Suprapubic skin (tissue), 4 donors: ENCODE measurements around a stretch of chr2.

DNA sequence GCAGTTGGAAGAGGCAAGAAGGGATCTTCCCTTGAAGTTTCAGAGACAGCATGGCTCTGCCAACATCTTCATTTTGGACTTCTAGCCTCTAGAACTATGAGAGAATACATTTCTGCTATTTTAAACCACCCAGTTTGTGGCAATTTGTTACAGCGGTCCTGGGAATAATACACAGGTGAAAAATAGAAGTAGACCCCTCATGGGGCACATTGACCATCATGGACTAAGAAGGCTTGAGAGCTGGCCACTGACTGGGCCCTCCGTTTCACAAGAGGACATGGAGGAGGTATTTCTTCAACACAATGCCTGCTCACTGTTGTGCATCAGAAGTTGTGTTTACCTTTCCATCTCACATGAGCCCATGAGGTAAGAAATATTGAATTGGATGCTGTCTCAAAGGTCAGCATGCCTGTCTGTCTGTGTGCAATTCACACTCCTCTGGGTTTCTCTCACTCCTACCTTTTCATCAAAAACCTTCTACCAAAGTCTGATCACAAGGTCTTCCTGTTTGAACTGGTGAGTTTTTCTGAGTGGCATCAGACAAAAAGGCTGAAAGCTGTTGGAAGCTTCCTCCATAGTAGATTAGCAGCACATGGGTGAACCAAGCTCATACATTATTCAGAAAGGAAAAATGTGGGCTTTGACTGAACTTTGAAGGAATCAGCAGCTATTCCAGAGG is 143.1 kb upstream of the RND3 start:
- PRO-cap, result no peak
- RAMPAGE, long total RNA, 4 experiments, result no peak in any of the 4 experiments

DNA sequence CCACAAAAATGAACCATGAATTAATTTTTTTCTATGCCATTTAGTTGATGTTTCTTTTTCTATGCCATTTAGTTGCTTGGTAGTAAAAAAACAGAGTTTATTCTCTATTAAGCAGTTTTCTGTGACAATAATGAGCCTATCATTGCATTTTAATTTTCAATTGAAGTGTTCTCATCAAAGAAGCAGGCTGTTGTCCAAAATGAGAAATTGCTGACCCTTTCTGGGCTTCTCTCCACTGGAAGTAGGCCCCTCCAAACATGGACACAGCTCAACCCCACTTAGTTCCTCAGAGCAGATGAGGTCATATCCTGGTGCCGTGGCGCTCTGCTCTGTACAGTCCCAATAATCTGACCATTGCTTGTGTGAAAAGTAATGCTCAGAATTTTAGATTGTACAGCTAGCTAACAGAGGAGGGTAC is 156.6 kb upstream of the RND3 start:
- PRO-cap, result no peak
- RAMPAGE, long total RNA, 4 experiments, result no peak in any of the 4 experiments

DNA sequence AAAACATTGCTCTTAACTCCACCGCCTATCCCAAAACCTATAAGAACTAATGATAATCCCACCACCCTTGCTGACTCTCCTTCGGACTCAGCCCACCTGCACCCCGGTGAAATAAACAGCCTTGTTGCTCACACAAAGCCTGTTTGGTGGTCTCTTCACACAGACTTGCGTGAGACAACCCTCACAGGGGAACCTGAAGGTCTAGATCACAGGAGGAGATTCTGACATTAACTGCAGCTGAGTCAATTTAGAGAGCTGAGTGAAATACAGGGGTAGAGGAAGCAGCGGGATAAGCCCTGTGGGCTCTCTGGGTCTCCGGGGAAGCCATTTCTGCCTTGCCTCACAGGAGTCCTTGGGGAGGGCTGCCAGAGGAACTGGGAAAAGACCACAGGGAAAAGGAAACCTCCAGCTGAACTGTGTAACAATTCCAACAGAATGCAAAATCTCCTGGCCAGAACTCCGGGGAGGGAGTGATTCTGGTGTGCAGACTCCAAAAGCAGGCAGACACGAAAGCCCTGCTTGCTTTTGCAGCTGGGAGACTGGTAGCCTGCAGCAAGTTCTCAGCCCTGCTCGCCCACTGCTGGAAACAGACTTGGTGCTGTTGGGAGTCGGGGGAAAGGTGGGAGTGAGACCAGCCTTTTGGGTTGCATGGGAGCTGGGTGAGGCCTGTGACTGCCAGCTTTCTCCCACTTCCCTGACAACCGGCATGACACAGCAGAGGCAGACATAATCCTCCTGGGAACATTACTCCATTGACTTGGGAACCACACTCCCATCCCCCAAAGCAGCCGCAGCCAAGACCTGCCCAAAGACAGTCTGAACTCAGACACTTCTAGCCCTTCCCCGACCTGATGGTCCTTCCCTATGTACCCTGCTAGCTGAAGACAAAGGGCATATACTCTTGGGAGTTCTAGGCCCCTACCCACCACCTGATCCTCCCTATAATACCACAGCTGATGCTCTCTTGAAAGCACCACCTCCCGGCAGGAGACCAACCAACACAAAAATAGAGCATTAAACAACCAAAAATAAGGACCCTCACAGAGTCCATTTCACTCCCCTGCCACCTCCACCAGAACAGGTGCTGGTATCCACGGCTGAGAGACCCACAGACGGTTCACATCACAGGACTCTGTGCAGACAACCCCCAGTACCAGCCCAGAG is 26.0 kb upstream of the NMI start:
- PRO-cap, result no peak
- RAMPAGE, long total RNA, 4 experiments, result no peak in any of the 4 experiments

DNA sequence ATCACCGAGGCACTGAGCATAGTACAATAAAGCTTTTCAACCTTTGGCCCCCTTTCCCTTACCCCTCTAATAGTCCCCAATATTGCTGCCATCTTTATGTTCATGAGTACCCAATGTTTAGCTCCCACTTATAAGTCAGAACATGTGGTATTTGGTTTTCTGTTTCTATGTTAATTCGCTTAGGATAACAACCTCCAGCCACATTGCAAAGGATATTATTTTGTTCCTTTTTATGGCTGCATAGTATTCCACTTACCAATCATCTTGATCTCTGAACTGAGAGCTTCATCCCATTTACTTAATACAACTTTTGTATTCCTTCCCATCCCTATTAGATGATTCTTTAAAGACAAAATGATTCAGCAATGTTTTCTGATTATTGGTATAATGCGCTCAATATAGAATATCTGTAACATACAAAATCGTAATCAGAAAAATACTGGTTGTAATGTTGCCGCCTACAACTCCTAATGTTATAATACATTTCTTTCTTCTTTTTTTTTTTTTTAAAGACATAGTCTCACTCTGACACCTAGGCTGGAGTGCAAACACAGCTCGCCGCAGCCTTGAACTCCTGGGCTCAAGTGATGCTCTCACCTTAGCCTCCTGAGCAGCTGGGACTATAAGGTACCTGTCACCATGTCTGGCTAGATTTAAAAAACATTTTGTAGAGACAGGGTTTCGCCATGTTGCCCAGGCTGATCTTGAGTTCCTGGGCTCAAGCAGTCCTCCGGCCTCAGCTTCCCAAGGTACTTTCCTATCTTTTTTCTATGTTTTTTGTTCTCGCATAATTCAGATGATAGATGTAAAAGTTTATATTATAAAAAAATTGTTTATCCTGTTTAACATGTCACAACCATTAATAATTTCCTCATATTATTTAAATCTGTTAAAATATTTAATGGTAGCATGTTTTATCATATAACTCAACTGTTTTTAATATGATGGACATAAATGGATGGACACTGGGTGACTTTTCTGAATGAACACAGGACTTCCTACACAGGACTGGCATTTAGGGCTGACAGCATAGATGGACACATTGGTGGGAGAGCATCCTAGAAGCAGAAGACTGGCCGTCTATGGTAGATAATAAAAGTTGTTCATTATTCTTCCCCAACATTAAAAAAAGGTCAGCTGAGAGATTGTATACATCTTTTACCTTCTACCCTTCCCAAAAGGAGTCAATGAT is 36.3 kb downstream of the ARL5A start:
- PRO-cap, result no peak
- RAMPAGE, long total RNA, 4 experiments, result no peak in any of the 4 experiments

DNA sequence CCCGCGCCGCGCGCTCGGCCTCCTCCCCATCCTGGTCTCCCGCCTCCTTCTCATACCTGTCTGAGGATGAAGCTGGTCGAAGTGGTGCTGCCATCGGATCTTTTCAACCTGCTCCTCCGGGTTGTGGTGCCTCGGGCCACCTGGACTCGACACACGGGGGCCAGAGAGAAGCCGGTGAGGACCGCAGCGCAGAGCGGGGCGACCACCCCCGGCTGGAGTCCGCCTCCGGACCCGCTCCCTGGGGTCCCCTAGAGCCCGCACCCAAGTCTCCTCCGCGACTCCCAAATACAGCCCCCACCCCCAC is 618 bp downstream of the CACNB4 start:
- PRO-cap, result no peak
- RAMPAGE, long total RNA, 4 experiments, result no peak in any of the 4 experiments

DNA sequence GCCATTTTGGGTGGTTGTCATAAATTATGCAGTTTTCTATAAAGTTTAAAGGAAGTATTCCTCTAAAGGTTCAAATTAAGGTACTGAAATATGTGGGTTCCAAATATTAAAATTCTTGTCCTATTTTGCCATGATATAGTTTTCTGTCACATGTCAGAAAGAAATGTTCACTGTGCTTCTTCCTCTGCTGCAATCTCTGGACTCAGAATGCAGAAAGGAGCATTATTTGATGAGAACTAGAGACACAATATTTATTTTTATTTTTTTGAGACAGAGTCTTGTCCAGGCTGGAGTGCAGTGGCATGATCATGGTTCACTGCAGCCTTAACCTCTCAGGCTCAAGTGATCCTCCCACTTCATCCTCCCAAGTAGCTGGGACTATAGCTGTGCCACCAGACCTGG is 10.3 kb upstream of the CACNB4 start:
- PRO-cap, result no peak
- RAMPAGE, long total RNA, 4 experiments, result no peak in any of the 4 experiments

DNA sequence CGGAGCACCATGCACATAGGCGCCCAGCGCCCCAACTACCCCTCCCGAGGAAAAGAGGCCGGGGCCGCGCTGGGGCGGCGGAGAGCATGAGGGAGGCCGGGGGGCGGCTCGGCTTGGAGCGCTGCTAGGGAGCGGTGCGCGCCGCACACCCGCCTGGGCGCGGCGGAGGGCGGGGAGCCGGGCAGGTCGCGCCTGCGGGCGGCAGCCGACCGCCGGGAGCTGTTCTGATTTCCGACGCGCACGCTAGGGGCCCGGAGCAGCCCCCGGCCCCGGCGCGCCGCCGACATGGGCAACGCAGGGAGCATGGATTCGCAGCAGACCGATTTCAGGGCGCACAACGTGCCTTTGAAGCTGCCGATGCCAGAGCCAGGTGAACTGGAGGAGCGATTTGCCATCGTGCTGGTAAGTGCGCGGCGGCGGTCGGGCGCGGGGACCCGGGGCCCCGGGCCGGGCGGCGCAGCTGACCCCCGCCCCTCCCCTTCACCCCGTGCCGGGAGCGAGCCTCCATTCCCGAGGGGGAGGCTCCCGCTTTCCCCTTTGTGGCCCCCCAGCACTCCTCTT is 425 bp downstream of the FMNL2 start:
- PRO-cap, result no peak
- RAMPAGE, long total RNA, 4 experiments, result no peak in any of the 4 experiments

- PRO-cap, result no peak
- RAMPAGE, long total RNA, 4 experiments, result no peak in any of the 4 experiments
These were observed 7.6 kb downstream of the FMNL2 start for GRCh38 chr2:152342616-152343026.

- PRO-cap, result no peak
- RAMPAGE, long total RNA, 4 experiments, result no peak in any of the 4 experiments
These were observed 63.8 kb downstream of the FMNL2 start for GRCh38 chr2:152398466-152399537.

GRCh38 chr2:152492098-152492566 is 157.2 kb downstream of the FMNL2 start:
- PRO-cap, result no peak
- RAMPAGE, long total RNA, 4 experiments, result no peak in any of the 4 experiments

DNA sequence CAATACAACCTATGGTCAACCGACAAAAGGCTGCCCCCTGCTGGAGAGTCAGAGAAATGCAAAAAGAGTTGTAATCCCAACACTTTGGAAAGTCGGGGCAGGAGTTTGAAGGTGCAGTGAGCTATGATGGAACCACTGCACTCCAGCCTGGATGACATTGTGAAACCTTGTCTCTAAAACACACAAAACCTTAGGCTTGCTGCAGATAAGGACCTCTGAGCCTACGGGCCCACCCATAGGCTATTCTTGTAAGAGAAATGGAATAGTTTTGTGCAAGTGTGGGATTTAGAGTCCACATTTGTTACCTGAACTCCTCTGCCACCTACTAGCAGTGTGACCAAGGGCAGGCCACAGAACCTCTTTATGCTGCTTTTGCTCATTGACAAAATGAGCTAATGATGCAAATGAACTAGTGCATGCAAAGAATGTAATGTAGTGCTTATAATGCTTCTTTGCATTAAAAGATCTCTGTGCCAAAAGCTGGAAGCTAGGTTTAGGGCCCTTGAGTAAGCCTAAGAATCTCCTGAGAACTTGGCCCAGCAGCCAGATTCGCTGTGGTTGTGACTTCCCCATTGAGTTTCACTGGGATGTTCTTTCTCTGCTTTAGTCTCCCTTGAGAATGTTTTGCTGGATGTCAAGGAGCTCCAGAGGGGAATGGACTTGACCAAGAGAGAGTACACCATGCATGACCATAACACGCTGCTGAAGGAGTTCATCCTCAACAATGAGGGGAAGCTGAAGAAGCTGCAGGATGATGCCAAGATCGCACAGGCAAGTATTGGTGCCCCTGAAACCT is 81.2 kb downstream of the PRPF40A start:
- PRO-cap, result no peak
- RAMPAGE, long total RNA, 4 experiments, result start-site peak on the plus strand in 1 of 4 experiments, centred at position 703 of the sequence, 30 reads per replicate

- PRO-cap, result no peak
- RAMPAGE, long total RNA, 4 experiments, result no peak in any of the 4 experiments
These were observed 315.7 kb upstream of the KCNJ3 start for GRCh38 chr2:154382838-154383123.

DNA sequence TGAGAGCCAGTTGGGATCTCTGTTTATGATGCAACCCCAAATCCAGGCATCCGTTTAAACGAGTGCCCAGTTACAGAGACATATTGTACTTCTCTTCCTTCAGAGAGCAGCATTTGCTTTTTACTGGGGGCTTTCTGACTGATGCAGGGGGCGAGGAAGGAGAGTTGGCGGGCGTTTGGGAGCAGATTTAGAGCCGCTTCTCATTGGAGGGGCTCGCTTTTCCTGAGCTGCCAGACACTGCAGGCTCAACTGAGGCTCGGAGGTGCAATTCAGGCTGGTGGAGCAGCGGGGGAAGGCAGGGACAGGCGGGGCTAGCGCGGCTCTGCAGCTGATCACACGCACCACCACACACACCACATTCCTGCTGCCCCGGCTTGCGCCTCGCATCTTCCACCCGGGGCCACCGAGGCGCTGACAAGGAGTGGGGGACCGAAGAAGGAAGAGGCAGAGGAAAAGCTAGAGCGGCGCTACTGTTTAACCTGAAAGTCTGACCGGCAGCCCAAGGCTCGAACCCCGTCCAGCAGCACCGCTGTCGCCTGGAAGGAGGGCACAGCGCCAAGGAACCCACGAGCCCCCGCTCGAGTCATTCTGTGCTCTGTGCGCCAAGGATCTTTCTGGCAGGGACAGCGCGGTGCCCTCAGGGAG is 1.2 kb upstream of the KCNJ3 start:
- PRO-cap, result no peak
- RAMPAGE, long total RNA, 4 experiments, result no peak in any of the 4 experiments

DNA sequence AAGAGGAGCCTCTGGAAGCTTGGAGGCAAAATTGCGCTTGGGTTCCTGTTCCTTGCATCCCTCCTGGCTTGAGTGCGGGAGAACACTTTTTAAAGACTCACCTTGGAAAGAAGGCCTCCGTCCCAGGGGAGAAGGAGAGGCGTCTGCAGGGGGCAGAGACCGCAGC is 146 bp upstream of the KCNJ3 start:
- PRO-cap, result no peak
- RAMPAGE, long total RNA, 4 experiments, result no peak in any of the 4 experiments

GRCh38 chr2:155965384-155966545 is 366.8 kb downstream of the NR4A2 start:
- PRO-cap, result no peak
- RAMPAGE, long total RNA, 4 experiments, result no peak in any of the 4 experiments

- PRO-cap, result no peak
- RAMPAGE, long total RNA, 4 experiments, result no peak in any of the 4 experiments
These were observed 6.0 kb downstream of the NR4A2 start for GRCh38 chr2:156326412-156327033.

GRCh38 chr2:156333741-156334708 is 1.5 kb upstream of the NR4A2 start:
- PRO-cap, result bidirectional peak, plus-strand start at chr2:156333946, minus-strand start at chr2:156333933; bidirectional peak, plus-strand start at chr2:156334226, minus-strand start at chr2:156334252; bidirectional peak, plus-strand start at chr2:156334856, minus-strand start at chr2:156334655
- RAMPAGE, long total RNA, 4 experiments, result start-site peak on the minus strand in 1 of 4 experiments, at chr2:156334480-156334675 at its widest, 18 reads per replicate

DNA sequence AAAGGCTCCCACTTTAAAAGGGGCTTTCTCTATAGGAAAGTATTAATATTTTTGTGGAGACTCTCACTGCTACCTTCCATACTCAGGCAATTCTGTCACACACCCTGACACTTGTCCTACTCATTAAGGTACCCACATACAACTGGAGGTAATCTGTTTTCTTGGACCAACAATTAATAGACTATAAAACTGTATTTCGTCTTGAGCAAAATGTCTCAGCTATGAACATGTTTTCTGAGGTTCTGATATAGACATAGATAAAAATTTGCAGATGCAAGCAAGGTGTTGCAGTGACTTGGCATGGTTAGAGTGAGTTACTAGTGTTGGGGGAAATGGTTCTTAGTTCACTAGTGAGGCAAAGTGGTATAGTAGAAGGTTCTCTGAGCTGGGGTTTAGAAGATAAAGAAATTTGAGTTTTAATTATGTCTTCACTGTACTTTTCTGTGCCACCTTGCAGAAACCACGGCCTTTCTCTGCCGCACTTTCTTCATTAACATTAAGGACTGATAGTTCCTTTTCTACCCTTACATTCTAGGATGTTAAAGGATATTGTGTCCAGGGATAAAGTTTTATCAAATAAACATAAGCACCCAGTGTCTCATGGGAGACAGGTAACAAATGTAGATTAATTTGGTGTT is 10.8 kb upstream of the NR4A2 start:
- PRO-cap, result no peak
- RAMPAGE, long total RNA, 4 experiments, result no peak in any of the 4 experiments

GRCh38 chr2:156405341-156405956 is 30.7 kb upstream of the GPD2 start:
- PRO-cap, result no peak
- RAMPAGE, long total RNA, 4 experiments, result no peak in any of the 4 experiments

DNA sequence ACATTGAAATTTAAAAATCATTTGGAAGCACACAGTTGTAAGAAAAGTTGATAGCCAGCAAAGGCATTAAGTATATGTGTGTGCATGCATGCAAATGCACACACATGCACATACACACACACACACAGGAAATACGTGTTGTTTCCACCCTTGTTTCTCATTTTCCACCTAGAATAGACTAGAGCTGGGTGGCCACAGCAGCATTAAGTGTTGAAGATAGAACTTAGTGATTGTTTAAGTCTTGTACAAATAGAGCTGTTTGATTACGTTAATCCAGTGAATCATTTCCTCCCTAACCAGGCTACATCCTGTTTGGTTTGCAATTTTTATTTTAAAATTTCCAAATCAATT is 74.8 kb upstream of the GALNT5 start:
- PRO-cap, result no peak
- RAMPAGE, long total RNA, 4 experiments, result no peak in any of the 4 experiments